ENCODE data around the genes DCANP1 and TIFAB.

DNA sequence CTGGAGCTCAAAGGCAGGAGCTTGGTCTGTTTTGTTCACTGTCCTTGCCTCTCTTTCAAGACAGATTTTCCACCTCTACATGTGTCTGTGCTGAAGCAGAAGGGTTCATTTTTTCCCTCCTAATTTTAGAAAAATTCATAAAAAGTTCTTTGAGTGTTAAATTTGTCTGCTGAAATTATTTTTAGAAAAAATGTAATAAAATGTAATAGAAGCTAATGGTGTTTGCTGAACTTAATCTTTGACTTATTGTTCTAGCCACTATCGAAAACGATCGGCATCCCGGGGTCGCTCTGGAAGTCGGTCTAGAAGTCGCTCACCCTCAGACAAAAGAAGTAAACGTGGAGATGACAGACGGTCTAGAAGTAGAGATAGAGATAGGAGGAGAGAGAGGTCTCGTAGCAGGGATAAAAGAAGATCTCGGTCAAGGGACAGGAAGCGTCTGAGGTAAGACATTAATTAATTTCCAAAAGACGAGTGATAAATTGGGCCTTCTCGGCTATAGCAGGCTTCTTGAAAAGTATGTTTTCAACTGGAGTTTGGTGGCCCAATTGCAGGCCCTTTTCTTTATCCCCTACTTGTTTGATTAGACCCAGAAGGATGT, 5.2 kb downstream of the DDX46 start:
- PRO-cap, 6 experiments: no peak in any of the 6 experiments
- RAMPAGE, long total RNA, 2 experiments: no peak in any of the 2 experiments
- RRBS: no CpG with 5 or more reads among the region's 14 CpGs

GRCh38 chr5:135032664-135033920, 936 bp downstream of the PITX1 start:
- PRO-cap, 6 experiments: no peak in any of the 6 experiments
- RAMPAGE, long total RNA, 2 experiments: no peak in any of the 2 experiments
- RRBS: 2% methylated on average over 43 of the region's 114 CpGs

- PRO-cap, 6 experiments: no peak in any of the 6 experiments
- RAMPAGE, long total RNA, 2 experiments: no peak in any of the 2 experiments
- RRBS: 3% methylated on average over 40 of the region's 63 CpGs
Observed at GRCh38 chr5:135039631-135040379, 5.8 kb upstream of the PITX1 start.

GRCh38 chr5:135139249-135140237, 105.5 kb upstream of the PITX1 start:
- PRO-cap, 6 experiments: no peak in any of the 6 experiments
- RAMPAGE, long total RNA, 2 experiments: no peak in any of the 2 experiments
- RRBS: no CpG with 5 or more reads among the region's 12 CpGs

- PRO-cap, 6 experiments: no peak in any of the 6 experiments
- RAMPAGE, long total RNA, 2 experiments: no peak in any of the 2 experiments
- RRBS: no CpG with 5 or more reads among the region's 5 CpGs
Observed at GRCh38 chr5:135447150-135447700, at the start of gene DCANP1. DCANP1 (minus strand) TSS chr5:135447348.

DNA sequence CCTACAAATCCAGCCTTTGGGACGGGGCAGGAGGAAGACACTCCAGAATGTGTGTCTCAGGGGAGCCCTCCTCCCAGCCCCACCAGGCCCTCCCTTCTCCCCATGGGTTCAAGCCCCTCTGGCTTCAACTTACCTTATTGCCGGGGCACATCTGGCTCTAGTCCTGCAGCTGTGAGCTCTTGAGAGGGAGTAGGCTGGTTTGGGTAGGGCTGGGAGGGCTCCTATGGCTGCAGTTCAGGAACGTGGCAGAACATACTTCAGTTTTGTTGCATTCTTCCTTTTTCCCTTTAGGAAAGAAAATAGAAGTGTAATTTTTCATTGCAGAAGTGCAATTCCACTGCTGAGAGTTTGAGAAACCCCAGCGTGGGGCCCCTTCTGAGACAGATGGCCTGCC, at the start of gene TIFAB:
Gene TIFAB, minus strand, starts transcription at position 276 of the 394 bp plus-strand sequence.
- PRO-cap, 6 experiments: no peak in any of the 6 experiments
- RAMPAGE, long total RNA, 2 experiments: no peak in any of the 2 experiments
- RRBS: no CpG with 5 or more reads among the region's 4 CpGs

- PRO-cap, 6 experiments: no peak in any of the 6 experiments
- RAMPAGE, long total RNA, 2 experiments: no peak in any of the 2 experiments
- RRBS: no CpG with 5 or more reads among the region's 16 CpGs
Observed at GRCh38 chr5:135560766-135561220, 18.0 kb downstream of the CXCL14 start.

- PRO-cap, 6 experiments: peak in 1 of 6 experiments; most common minus-strand start chr5:135901697 (in 1)
- RAMPAGE, long total RNA, 2 experiments: no peak in any of the 2 experiments
- RRBS: no CpG with 5 or more reads among the region's 1 CpG
Observed at GRCh38 chr5:135901623-135901911, 5.9 kb upstream of the IL9 start.

GRCh38 chr5:135952574-135953591, 1.9 kb downstream of the LECT2 start:
- PRO-cap, 6 experiments: no peak in any of the 6 experiments
- RAMPAGE, long total RNA, 2 experiments: no peak in any of the 2 experiments
- RRBS: no CpG with 5 or more reads among the region's 15 CpGs

DNA sequence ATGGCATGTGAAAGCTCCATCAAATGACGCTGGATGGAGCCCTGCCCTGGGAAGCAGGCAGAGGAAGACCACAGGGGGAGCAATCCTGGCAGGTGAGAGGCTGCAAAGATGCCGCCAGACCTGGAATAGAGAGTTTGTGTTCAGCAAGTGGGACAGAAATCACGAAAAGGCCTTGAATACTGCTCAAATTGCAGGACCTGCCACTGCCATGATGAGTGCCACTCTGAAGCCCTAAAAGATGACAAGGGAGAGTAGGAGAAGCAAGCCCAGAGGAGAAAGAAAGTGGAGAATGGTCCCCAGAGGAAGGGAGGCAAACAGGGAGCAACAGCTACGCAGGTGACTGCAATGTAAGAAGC, 30.7 kb upstream of the TGFBI start:
- PRO-cap, 6 experiments: no peak in any of the 6 experiments
- RAMPAGE, long total RNA, 2 experiments: no peak in any of the 2 experiments
- RRBS: no CpG with 5 or more reads among the region's 4 CpGs

- PRO-cap, 6 experiments: peak in 1 of 6 experiments; most common plus-strand start chr5:136046364 (in 1)
- RAMPAGE, long total RNA, 2 experiments: start-site peak on the plus strand in 1 of 2 experiments, at chr5:136046342-136047013 at its widest, 25 to 30 reads per replicate
- RRBS: 72% methylated on average over 5 of the region's 20 CpGs
Observed at GRCh38 chr5:136046112-136047070, 17.6 kb downstream of the TGFBI start.

- PRO-cap, 6 experiments: no peak in any of the 6 experiments
- RAMPAGE, long total RNA, 2 experiments: no peak in any of the 2 experiments
- RRBS: no CpG with 5 or more reads among the region's 5 CpGs
Observed at GRCh38 chr5:136082274-136082890, 50.3 kb upstream of the SMAD5 start.

DNA sequence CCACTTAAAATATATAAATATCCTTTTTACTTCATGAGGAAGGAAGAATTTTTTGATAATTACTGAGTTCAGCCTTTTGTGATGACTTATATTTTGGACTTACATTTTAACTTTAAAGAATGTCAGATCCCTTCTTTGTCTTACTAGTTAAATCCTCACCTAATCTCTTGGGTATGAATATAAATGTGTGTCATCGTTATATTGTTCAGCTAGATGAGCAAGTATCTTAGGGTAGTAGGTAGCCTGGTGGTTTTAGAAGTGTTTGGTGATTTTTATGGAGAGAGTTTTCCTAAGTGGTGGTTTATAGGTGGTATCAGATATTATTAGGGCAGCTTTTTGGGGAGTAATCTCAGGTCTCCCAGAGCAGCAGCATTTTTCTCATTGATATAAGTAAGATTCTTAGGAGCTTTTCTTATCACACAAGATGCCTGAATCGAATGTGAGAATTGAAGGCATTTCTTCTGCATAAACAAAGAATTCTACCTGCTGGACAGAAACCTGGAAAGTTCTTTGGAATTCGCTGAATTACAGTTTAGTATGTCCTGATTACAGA, 11.7 kb downstream of the SMIM32 start:
- PRO-cap, 6 experiments: no peak in any of the 6 experiments
- RAMPAGE, long total RNA, 2 experiments: no peak in any of the 2 experiments
- RRBS: no CpG with 5 or more reads among the region's 3 CpGs

GRCh38 chr5:136191392-136192858, 1.0 kb downstream of the SMIM32 start:
- PRO-cap, 6 experiments: peak in 1 of 6 experiments; most common plus-strand start chr5:136191665 (in 1)
- RAMPAGE, long total RNA, 2 experiments: no peak in any of the 2 experiments
- RRBS: 2% methylated on average over 28 of the region's 134 CpGs

- PRO-cap, 6 experiments: no peak in any of the 6 experiments
- RAMPAGE, long total RNA, 2 experiments: no peak in any of the 2 experiments
- RRBS: no CpG with 5 or more reads among the region's 5 CpGs
Observed at GRCh38 chr5:137072553-137073186, 426.5 kb downstream of the SPOCK1 start.

DNA sequence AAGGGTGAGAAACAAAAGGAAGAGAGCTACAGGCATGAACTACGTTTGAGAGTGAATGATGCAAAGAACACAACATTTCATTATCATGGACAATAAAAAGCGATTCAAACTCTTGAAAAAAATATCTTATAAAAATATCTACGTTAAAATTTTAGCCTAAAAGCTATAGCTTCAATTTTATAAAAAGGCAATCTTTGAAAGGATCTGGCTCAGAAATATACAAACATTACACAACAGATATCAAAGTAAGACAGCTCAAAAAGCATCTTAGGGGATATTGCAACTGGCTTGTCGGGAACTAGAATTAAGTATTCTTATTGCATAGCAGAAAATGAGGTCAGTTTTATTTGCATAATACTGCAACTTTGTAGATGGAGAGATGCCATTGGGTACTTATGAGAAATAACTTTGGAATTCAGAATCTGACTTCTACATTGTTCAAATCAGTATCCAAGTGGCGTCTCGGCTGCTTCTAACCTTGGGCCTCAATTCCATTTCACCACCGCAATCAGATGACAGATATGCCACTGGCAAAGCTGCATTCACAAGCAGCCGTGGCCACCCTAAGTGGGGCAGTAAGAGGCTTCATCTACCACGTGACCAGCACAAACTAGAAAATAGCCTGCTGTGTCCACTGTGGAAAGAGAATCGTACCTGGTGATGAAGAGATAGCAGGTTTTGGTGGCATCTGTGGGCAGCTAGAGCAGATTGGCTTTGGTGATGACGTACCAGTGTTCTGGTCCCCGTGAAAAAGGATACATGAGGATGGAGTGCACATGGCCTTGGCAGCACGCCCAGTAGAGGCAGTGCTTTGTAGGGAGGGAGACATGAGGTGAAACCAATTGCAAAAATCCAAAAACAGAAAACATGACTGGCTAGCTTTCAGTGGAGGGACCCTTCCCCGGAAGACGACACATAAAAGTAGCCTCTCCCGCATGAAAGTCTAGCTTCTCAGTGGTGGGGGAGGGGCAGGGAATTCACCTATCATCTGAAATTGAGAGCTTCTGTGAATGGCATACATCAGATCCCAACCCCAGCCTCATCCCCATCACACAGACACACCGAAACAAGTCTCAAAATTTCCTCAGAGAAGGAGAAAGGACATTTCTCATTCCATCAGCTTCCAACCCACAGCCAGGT, 116.6 kb downstream of the KLHL3 start:
- PRO-cap, 6 experiments: no peak in any of the 6 experiments
- RAMPAGE, long total RNA, 2 experiments: no peak in any of the 2 experiments
- RRBS: no CpG with 5 or more reads among the region's 17 CpGs

DNA sequence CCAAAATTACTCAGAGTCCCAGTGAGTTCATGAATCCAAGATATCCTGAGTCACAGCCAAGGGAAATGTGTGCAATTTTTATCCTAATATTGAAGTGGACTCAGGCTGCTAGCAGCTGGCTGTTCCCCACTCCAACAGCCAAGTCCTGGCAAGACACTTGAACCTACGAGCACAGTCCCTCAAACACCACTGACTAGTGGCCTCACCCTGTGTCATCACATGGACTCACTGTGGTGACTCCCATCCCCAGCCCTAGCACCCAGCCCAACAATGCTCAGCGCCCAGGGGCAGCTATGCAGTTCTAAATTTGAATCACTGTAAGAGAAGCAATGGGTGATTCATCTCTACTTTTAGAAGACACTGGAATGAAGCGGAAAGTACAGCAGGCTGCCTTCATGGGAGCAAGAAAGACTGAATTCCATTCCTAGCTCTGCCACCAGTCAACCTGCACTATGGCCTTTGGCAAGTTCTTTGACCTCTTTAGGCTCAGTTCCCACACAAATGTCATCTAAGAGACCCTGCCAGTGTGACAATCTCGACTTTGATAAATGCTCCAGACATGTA, 113.6 kb downstream of the KLHL3 start:
- PRO-cap, 6 experiments: peak in 2 of 6 experiments; most common plus-strand start position 353 of the sequence (in 1); most common minus-strand start position 147 of the sequence (in 2)
- RAMPAGE, long total RNA, 2 experiments: no peak in any of the 2 experiments
- RRBS: no CpG with 5 or more reads among the region's 4 CpGs

DNA sequence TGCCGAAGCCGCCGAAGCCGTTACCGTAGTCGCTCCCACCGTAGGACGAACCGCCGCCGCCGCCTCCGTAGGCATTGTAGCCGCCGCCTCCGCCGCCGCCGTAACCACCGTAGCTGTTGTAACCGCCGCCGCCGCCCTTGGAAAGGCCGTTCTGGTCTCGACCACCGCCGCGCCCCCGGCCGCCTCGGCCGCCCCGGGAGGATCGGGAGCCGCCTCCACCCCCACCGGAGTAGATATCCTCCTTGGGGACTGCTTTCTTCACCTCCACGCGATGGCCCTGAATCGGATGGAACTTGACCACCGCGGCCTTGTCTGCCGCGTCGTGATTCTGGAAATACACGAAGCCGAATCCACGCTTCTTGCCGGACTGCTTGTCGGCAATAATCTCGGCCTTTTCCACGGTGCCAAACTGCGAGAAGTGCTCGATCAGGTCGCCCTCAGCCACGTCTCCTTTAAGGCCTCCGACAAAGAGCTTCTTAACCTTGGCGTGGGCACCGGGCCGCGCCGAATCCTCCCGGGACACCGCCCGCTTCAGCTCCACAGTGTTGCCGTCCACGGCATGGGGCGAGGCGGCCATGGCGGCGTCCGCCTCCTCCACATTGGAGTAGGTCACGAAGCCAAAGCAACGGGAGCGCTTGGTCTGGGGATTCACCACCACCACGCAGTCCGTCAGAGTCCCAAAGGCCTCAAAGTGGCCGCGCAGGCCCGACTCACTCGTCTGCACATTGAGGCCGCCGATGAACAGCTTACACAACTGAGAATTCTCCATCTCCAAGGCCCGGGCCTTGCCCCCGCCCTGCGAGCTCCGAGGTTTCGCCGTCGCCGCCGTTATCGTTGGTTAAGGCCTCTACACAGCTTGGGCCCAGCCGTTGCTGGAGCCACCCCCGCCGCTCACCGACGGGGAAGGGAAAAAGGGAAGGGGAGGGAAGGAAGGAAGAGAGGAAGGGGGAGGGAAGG, 587 bp downstream of the HNRNPA0 start:
- PRO-cap, 6 experiments: peak in 3 of 6 experiments; most common plus-strand start position 540 of the sequence (in 1); most common minus-strand start position 235 of the sequence (in 1)
- RAMPAGE, long total RNA, 2 experiments: no peak in any of the 2 experiments
- RRBS: 0% methylated on average over 3 of the region's 98 CpGs

- PRO-cap, 6 experiments: peak in 1 of 6 experiments; most common plus-strand start chr5:137847919 (in 1); most common minus-strand start chr5:137847787 (in 1)
- RAMPAGE, long total RNA, 2 experiments: no peak in any of the 2 experiments
- RRBS: no CpG with 5 or more reads among the region's 6 CpGs
Observed at GRCh38 chr5:137847643-137848282, 19.9 kb upstream of the MYOT start.

GRCh38 chr5:137979472-137980103, 53.3 kb downstream of the FAM13B start:
- PRO-cap, 6 experiments: no peak in any of the 6 experiments
- RAMPAGE, long total RNA, 2 experiments: no peak in any of the 2 experiments
- RRBS: no CpG with 5 or more reads among the region's 8 CpGs